ENCODE data around the genes NACAD and CCDC201.

DNA sequence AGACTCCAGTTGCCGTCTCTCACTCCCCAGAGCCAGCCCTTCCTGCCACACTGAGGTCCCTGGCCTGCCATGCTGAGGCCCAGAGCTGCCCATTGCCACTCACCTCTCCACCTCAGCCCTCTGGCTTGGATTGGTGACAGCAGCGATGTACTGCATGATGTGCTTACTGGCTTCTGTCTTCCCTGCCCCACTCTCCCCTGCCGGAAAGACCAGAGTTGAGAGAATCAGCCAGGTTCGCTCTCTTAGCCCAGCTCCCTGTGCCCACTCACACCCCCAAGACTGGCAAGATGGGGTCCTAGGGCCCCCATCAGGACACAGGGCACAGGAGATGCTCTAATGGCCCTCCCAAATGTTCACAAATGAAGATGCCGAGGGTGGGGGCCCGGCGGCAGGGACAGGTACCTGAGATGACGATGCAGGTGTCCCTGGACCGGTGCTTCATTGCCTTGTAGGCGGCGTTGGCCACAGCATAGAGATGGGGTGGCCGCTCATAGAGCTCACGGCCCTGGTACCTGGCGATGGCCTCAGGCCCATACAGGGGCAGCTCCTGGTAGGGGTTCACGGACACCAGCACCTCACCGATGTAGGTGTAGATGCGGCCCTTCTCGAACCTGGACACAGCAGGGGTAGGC is 2.2 kb downstream of the MYO1G start:
- RRBS, result no CpG with 5 or more reads among the region's 18 CpGs

- RRBS, result no CpG with 5 or more reads among the region's 7 CpGs
These were observed 7.0 kb downstream of the CCM2 start for GRCh38 chr7:45006870-45007513.

GRCh38 chr7:45026848-45027971 is 27.2 kb downstream of the CCM2 start:
- RRBS, result no CpG with 5 or more reads among the region's 12 CpGs

GRCh38 chr7:45028104-45028623 is 28.2 kb downstream of the CCM2 start:
- RRBS, result no CpG with 5 or more reads among the region's 13 CpGs

DNA sequence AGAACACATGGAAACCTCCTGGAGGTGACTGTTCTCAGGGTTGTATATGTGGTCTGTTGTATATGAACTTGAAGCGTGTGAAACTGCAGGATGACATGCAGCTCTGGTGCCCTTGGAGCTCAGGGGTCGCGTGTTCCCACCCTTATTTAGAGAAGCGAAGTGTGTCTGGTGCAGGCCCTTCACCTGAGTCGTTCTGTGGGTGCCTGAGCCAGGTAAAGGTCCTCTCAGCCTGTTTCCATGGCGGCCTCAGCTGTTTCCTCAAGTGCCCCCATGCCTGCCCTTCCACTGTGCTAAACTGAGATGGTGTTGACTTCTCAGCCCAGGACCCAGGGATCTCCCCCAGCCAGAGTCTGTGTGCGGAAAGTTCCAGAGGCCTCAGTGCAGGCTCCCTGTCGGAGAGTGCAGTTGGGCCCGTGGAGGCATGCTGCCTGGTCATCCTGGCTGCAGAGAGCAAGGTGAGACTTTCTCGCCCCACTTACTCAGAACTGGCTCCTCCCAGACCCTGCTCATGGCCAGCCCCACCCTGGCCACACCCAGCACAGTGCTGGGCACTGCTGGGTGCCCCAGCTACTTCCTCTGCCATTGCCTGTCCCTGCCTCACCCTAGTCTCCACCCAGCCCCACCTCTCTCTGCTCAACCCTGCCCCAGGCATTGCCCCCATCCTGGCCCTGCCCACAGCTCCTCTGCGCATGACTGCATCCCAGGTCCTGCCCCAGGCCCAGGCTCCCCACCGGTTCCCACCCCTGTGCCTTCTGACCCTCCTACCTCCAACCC is 20.5 kb downstream of the NACAD start:
- RRBS, result no CpG with 5 or more reads among the region's 12 CpGs

GRCh38 chr7:45088457-45089919 is at the start of gene NACAD:
Gene NACAD (minus strand): TSS chr7:45088969.
- RRBS, result 4% methylated on average over 12 of the region's 96 CpGs

GRCh38 chr7:45872951-45873251 is at the start of gene CCDC201:
Gene CCDC201 (minus strand): TSS chr7:45873082.
- RRBS, result no CpG with 5 or more reads among the region's 5 CpGs

- RRBS, result no CpG with 5 or more reads among the region's 1 CpG
These were observed 361.0 kb upstream of the IGFBP3 start for GRCh38 chr7:46282075-46282549.

DNA sequence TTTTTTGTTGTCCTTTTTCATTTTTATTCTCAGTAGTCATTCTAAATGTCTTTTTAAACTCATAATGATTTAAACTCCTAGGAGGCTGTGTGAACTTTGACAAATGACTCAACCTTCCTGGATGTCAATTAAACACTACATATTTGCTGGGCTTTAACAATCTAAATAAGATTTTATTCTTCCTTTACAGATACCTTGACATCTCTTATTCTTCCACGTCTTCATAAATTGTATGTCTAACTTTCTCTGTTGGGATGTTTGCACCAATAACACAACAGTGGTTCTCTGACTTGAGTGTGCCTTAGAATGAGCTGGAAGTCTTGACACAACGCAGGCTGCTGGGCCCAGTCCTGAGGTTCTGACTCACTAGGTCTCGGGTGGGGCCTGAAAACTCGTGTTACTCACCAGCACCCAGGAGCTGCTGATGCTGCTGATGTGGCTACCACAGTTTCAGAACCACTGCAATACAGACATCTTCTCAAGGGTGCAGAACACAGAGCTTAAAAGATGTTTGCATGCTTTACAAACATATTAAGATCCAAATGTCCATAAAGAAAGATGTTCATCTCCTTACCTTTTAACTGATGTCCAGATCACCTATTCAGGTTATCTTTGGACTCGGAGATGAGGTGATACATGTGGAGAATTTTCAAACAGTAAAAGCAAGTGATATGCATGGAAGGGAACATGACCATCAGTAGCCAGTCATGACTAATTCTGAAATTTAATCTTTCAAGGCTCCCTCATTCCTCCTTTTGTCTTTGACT is 565.8 kb upstream of the IGFBP3 start:
- RRBS, result no CpG with 5 or more reads among the region's 5 CpGs

GRCh38 chr7:46558642-46559315 is 637.7 kb upstream of the IGFBP3 start:
- RRBS, result no CpG with 5 or more reads among the region's 3 CpGs

- RRBS, result no CpG with 5 or more reads among the region's 3 CpGs
These were observed 774.0 kb upstream of the IGFBP3 start for GRCh38 chr7:46695002-46695641.

DNA sequence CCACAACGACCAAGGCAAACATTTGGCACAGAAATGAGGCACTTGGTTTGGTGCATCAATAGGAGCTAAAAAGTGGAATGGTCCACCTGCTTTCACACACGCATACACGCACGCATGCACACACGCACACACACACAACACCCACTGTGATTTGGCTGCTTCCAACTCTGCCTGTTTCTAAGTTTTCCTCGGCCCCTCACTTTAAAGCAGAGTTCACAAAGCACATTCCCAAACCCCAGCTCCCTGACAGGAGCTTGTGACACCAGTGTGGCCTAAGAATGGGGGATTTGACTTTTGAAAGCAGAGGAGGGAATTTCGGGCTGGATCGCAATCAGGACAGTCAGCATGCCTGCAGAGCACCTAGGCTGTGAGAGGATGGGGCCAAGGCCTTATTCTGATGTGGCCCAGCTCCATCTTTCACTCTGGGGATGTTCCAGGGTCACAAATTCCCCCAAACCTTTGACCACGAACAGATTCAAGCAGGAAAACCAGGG is 305.7 kb downstream of the TNS3 start:
- RRBS, result no CpG with 5 or more reads among the region's 9 CpGs

DNA sequence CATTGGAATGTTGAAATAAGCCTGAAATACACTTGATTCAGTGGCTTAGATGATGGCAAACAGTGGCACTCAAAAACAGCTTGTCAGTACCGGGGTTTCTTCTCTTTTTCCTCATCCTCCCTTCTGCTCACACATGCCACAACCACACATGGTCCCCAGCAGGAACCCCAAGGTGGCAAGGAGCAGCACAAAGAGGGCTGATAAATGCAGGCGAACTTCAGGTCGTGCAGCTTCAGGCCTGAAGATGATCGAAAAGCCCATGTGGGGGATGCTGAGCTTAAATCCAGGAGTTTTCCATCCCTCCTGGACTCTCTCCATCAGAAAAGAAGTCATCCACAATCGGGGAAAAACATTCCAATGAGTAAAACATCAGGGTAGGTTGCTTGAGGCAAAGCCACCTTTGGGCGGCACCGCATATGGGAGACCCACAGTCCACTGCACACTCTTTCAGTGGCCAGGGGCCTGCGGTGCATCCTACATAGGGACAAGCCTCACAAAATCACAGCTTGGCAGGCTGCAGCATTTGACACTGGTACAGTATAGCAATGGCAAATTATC is 305.1 kb downstream of the TNS3 start:
- RRBS, result no CpG with 5 or more reads among the region's 8 CpGs

DNA sequence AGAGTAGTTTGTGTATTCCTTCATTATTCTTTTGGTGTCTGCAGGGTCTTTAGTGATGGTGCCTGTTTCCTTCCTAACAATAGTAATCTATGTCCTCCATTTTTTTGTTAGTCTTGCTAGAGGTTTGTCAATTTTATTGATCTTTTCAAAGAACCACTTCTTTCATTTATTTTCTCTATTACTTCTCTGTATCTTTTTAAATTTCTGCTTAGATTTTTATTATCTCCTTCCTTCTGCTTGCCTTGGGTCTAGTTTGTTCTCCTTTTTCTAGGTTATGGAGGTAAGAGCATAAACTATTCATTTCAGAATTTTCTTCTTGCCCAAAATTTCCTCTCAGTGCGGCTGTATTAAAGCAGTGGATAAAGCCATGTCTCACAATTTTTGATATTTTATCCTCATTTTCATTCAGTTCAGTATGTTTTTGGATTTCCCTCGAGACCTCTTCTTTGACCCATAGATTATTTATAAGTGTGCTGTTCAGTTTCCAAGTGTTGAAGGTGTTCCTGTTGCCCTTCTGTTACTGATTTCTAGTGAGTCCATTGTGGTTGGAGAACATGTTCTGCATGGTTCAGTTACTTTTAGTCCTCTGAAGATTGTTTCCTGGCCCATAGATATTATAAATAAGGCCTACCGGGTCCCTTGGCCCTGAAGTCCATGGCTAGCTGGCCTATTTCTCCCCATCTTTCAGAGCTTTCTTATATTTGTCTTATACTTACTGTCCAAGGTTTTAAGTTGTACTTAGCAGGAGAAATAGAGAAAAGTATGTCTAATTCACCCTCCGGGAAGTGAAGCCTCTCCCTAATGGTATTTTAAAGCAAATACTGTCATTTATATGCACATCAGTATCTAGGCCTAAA is 240.2 kb downstream of the TNS3 start:
- RRBS, result no CpG with 5 or more reads among the region's 4 CpGs

- RRBS, result 4% methylated on average over 4 of the region's 13 CpGs
These were observed 128.3 kb downstream of the TNS3 start for GRCh38 chr7:47453556-47454115.

DNA sequence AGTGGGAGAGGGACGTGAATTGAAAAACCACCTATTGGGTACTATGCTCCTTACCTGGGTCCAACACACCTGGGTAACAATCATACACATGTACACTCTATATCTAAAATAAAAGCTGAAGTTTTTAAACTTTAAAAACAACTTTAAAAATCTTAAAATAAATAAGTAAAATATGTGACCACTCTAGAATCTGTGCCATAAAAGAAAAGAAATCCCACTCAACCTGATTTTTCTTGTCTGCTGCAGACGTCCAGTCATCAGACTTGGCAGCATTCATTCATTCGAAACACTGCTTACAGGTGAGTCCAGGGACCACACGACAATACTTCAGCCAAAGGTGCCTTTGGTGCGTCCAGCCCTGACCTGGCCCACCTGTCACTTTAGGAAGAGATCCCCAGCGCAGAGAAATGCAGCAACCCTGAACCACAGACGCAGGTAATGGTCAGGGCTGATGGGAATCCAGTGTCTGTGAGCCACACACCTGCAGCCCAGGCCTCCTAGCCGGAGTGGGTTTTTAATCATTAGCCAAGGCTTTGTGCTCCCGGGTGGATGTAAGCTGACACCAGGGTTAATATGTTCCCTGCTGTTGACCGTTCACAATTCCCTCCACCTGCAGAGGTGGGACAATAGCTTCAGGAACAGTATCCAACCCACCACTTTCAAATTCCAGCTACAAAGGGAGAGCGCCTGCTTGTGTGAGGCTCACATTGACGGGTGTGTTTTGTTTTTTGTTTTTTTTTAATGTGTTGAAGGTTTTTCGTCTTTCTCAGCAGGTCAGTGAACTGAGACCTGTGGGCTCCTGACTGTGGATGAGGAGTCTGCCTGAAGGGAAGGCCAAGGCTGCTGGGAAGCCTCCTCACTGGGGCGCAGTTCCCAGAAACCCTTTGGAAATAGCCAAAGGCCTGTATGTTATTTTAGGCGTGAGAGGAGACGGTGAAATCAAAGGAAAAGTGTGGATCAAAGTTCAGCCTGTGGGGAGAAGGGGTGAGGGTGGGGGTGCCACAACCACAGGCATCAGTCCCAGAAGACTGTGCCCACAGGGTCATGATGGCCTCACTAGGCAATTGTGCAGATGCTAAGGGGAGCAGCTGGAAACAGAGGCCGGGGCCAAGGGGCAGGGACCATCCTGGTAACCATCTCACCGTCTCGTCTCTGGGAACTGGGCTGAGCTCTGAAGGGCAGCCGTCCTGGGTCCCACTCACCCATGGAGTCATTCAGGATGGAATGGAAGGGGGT is 111.3 kb downstream of the TNS3 start:
- RRBS, result no CpG with 5 or more reads among the region's 20 CpGs

DNA sequence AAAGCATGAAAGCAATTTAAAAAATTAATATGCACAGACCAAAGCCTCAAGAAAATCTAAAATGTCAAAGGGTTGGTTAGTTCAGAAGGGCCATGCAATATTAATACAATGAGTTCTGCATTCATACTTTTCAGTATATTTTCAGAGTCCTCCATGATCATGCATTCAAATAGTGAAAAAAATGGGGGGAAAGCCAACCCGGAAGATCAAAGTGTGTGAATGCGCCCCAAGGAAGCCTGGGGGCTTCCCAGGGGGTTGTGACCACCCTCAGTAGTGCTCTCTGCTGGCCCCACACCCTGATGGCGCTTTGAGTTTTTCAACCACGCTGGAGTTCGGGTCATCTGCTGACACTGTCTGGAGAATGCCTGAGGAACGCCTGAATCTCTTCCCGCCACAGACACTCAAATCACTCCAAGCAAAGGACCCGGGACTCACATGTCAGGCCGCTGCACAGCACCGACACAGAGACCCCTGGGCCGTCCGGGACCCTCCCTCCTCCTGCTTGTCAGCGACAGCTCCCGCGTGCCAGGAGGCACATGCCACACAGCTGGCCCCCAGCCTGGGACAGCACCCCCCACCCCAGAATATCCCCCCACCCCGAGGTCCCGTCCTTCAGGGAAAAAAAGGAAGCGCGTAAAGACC is 1.0 kb downstream of the TNS3 start:
- RRBS, result 5% methylated on average over 5 of the region's 19 CpGs

DNA sequence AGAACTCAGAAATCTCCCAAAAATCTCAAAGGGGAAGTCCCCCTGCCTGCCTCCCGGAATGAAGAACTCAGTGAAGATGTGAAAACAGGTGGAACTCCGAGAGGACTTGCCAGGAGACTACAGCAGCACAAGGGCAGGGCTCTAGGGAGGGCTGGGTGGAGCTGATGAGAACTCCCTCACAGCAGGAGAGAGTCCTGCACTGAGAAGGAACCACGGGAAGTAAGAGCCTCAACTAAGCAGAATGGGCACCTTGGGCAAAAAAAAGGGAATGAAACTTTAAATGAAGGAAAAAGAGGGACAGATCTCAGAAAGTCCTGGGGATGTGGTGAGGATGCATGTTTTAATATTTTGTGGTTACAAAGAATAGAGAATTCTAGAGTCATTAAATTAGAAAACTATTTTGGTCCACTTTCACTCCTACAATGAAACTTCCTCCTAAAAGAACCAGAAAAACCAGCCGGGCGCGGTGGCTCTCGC is 9.9 kb downstream of the HUS1 start:
- RRBS, result no CpG with 5 or more reads among the region's 7 CpGs

DNA sequence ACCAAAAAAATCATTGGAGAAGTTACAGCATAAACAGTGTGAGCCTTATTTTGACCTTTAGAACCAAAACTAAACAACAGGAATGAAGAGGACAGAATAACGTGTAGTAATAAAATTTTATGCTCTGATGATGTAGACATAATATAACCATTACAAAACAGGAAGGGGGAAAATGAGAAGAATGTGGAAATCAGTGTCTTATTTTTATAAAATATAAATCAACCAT is 8.6 kb downstream of the HUS1 start:
- RRBS, result no CpG with 5 or more reads among the region's 1 CpG

DNA sequence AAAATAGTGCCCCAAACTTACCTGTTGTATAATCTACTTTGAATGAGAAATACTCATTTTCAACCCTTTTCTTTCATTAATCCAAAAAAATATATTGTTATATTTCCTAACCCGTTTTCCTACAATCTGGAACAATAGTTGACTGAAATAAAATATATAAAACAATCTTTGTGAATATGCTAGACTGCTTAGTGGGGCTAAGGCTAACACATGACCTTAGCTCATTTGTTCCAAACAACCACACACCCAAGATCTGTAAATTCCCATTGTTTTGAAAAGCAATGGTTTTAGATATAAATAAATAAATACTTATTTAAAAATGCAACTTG is 7.5 kb downstream of the HUS1 start:
- RRBS, result no CpG with 5 or more reads among the region's 1 CpG